Tibial artery (tissue), 1 donor: Measurements from ENCODE around the gene LIMA1.

GRCh38 chr12:49809414-49810587, 18.4 kb downstream of the NCKAP5L start:
- PRO-cap, result unidirectional peak, minus-strand start at chr12:49809587

DNA sequence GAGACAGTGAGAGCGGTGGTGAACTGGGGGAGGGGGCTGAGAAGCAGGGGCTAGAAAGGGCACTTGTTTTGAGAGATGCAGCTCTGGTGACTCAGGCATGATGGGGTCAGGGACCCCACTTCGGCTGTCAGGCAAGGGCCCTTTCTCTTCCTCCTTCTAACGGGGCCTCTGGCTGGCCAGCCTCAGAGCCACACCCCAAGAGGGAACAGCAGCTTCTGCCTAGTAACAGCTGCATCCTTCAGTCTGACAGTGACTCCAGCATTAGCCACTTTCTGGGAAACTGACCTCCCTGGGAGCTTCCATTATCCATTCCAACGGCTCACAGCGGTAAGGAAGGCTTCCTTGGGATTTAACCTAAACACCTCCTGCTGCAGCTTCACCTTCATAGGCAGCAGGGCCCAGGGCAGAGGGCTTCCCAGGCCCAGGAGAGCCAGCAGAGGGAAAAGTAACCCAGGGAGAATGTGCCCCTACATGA, 2.8 kb downstream of the NCKAP5L start:
- PRO-cap, result no peak

GRCh38 chr12:50016926-50017504, 8.3 kb downstream of the RACGAP1 start:
- PRO-cap, result no peak

- PRO-cap, result no peak
Measured at GRCh38 chr12:50050251-50051185, 6.9 kb upstream of the ASIC1 start.

DNA sequence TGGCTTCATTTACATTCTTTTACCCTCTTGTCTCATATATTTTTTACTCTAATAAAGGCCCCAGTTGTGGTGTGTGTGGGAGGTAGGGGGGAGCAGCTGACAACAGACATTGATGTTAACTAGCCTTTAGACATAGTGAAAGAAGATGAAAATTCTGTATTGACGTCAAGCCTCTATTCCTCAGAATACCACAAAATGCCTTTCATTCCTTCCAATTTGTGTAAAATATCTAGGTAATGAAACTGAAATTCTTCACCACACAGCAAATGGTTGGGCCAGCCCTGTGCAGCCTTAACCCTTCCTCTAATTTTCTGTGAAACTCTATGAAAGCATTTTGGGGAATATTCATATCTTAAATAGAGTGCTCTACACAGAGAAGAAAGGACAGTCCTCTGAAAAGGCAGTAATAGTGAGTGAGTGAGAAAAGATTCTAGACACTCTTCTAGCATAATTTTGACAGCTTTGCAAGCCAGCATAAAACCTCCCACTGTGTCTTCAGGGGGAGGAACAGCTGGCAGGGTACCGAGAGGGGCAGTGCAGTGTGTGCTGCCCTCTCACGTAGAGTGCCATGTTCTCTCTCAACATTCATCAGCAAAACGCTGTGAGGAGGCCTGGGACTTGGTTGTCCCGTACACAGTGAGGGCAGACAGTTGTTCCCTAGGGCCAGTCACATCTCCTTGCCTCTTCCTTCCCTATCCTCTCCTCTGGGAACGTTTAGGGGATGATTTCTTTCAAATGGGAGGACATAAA, 20.2 kb upstream of the CERS5 start:
- PRO-cap, result no peak

GRCh38 chr12:50283034-50283807, at the start of gene LIMA1:
LIMA1 (minus strand) TSS chr12:50283520.
- PRO-cap, result bidirectional peak, plus-strand start at chr12:50283652, minus-strand start at chr12:50283546

DNA sequence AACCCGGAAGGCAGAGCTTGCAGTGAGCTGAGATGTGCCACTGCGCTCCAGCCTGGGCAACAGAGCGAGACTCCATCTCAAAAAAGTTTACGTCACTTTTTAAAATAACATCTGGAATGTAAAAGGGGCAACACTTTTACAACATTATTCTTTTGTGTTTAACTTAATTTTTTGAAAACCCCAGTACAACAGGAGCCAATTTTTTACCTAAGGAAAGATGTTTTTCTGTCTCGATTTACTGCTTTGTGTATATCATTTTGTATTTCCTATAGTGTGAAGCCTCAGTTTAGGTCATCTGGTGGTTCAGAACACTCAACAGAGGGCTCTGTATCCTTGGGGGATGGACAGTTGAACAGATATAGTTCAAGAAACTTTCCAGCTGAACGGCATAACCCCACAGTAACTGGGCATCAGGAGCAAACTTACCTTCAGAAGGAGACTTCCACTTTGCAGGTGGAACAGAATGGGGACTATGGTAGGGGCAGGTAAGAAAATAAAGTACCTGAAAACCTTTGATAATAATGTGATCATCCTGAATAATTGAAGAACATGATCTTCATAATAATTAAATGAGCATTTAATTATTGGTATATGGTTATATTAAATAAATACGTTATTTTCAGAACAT, 43.8 kb upstream of the DIP2B start:
- PRO-cap, result no peak

- PRO-cap, result no peak
Measured at GRCh38 chr12:50484874-50485248, 19.9 kb upstream of the DIP2B start.

DNA sequence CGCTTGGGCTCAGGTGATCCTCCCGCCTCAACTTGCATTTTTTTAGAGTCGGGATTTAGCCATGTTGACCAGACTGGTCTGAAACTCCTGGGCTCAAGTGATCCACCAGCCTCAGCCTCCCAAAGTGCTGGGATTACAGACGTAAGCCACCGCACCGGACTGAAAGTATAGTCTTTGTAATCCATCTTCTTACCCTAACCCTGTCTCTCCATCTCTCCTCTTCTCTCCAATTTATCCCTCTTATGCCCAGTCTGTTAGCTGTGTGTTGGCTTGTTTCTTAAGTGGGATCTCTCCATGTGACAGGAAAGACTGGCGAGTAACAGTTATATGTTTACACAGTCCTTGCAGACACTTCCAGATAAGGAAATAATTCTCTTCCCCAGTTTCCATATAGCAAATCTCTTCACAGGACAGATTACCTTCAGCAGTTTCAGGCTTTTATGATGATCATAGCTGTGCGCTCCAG, 16.1 kb upstream of the DIP2B start:
- PRO-cap, result no peak

DNA sequence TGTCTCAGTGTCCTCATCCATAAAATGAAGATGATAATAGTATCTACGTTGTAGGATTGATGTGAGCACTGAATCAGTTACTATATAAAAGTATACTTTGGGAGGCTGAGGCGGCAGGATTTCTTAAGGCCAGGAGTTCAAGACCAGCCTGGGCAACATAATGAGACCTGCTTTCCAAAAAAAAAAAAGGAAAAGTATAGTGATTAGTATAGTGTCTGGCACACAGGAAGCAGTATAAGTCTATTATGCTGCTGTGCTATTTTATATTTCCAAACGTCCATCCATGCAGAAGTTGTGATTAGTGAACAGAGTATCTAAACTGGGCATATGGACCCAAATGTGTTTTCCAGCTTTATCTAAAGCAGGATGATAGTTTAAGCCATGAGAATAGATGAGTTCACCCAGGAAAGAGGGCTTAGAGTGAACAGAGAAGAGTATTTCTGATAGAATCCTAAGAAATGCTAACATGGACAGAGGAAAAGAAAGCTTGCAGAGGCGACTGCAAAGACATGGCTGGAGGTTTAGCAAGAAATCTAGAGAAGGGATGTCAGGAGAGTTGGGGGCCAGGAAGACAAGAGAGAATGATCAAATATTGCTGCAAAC, 23.6 kb downstream of the DIP2B start:
- PRO-cap, result no peak

DNA sequence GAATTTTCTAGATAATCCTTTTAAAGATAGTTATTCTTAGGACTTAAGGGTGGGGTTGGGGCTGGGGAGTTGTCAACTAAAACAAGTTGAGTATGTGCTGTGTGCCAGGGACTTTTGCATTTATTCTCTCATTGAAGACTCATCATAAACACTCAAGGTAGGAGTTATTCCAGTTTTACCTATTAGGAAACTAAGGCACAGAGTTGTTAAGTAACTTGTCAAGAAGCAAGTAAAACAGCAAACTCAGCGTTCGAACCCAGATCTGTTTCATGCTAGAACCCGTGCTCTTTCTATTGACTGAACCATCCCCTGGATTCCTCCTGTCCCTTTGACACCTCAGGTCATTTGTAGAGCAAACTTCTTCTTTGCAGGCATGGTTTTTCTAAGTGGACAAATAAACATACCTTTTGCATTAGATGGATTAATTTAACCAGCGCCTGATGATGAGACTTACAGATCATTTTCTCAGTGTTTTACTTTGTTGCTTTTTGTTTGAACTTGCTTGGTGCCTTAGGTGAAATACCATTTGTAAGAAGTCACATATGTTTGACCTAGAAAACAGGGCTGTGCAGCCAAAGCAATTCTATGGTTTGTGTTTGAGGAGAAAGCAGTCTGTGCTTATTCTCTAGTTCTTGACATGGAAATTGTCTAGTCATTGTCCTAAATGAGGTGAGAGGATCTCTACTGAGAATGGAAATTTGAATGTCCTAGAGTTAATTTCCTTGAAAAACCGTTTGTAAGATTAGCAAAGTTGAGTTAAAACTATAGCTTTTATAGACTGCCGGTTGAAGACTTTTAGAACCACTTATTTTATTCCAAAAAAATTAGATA, 111.0 kb downstream of the DIP2B start:
- PRO-cap, result no peak

GRCh38 chr12:50625130-50625431, 120.3 kb downstream of the DIP2B start:
- PRO-cap, result no peak

DNA sequence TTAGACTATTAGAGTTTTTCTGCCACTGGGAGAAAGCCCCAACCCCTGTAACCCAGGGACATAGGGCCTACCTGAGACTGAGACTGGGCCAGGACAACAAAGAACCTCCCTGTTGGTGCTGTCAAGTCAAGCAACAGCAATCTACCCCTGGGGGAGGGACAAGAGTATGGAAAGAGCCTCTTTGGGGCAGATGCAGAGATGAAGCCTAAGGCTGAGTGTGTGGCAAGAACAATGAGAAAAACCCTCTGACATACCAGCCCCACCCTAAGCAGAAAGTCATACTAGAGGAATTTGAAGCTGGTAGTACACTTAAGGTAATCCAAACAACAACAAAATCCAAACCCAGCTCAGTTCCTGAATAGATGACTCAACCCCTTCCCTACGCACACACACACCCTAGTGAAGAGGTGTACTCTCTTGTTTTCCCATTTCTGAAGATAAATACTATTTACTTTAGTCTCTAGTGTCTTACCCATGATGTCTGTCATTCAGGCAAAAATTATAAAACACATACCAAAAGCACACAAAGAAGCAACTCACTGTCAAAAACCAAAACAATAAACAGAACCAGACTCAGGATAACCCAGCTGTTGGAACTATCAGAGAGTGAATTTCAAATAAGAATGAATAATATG, 22.9 kb downstream of the ATF1 start:
- PRO-cap, result no peak

DNA sequence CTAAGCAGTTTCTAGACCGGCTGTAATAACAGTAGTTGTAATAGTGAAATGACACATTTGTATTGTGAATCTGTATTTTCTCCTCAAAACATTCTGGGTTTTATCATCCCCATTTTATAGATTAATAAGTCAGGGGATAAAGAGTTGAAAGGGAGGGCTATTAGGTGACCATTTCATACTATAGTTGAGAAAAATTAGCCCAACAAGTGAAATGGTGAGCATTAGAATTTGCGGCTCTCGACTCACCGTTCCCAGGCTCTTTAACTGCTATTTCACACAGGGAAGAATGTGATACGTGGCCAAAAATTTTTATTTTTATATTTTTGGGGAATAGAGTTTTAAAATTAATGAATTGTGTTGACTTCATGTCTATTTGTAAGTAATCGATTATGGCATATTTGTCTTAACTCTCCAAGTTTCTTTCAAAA, 563 bp downstream of the TMPRSS12 start:
- PRO-cap, result no peak

DNA sequence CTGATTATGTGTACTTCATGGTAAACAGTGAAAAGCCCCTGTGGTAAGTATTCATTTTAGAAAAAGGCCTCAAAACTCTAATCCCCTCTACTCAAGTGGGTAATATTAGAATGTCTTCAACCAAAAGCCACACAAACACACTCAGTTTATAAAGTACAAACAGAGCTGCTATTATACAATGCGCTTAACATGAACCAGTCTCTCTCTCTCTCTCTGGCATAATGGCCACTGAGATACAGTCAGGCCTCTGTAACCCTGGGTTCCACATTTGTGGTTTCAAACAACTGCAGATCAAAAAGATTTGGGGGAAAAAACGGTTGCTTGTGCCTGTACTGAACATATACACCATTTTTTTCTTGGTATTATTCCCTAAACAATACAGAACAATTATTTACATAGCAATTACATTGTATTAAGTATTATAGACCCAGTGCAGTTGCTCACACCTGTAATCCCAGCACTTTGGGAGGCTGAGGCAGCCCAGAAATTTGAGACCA, 5.7 kb downstream of the SLC11A2 start:
- PRO-cap, result no peak

- PRO-cap, result no peak
Measured at GRCh38 chr12:51024718-51025324, 1.4 kb downstream of the SLC11A2 start.

GRCh38 chr12:51139316-51139931, 33.5 kb downstream of the TFCP2 start:
- PRO-cap, result no peak

- PRO-cap, result no peak
Measured at GRCh38 chr12:51195814-51196279, 22.0 kb downstream of the POU6F1 start.

DNA sequence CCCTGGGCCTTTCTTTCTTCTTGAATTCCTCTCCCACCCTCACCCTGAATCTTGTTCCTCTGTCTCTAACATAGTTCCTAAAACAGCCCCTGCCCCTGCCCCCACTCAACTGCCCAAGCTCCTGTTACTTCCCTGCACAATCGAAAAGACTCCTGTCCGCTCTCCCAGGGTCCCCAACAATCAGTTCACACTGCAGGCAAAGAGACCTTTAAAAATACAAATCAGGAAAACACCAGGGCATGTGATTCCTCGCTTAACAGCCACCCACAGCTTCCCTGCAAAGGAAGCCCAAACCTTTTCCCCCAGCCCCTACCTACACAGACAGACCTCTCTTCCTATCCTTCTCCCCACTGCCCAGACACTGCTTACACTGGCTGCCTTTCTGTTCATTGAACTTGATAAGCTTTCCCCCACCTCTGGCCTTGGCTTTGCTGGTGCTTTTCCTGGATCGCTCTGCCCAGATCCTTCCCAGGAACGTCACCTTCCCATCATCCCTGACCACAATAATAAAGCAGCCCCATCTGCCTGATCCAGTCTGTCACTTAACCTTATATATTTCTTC, 17.8 kb upstream of the ANKRD33 start:
- PRO-cap, result no peak

GRCh38 chr12:52009904-52010842, 3.4 kb downstream of the TAMALIN start:
- PRO-cap, result bidirectional peak, plus-strand start at chr12:52010504, minus-strand start at chr12:52010212